ENCODE data around the genes OR2T5 and OR2T11.

DNA sequence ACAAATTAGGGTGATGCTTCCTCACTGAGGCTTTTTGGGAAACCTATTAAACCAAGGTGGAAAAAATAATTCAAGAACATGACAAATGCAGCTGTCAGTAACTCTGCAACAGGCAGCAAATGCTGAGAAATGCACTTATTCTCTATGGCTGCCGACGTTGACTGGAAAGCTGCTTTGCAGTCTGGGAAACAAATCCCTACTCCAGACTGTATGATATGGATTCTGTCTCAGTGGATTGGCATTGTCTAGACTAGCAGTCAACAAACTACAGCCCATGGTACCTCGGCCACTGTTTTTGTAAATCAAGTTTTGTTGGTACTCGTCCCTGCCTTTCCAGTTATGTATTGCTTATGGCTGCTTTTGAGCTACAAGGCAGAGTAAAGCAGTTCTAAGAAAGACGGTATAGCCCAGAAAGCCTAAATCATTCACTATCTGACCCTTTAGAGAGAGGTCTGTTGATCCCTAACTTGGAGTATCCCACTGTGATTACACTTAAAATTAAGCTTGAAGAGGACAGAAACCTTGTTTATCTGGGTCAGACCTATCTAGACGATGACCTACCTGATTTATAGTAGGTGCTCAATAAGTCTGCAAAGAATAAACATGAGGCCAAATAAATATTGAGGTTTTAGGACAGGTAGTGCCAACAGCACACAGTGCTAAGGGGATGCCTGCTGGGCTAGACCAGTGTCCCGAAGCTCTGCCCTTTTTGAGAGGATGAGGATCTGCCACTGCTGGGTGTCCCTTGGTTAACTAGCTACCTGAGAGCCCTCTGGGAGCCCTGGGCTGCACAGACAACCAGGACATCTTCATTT is 526.3 kb downstream of the SMYD3 start:
- RRBS: no CpG with 5 or more reads among the region's 7 CpGs

GRCh38 chr1:246120485-246121237 is 386.4 kb downstream of the SMYD3 start:
- RRBS: no CpG with 5 or more reads among the region's 4 CpGs

- RRBS: no CpG with 5 or more reads among the region's 26 CpGs
These were observed 11.9 kb downstream of the TFB2M start for GRCh38 chr1:246553866-246554862.

GRCh38 chr1:246591442-246592149 is 25.3 kb downstream of the CNST start:
- RRBS: no CpG with 5 or more reads among the region's 11 CpGs

- RRBS: 97% methylated on average over 2 of the region's 16 CpGs
These were observed 62.5 kb downstream of the SCCPDH start for GRCh38 chr1:246786515-246787204.

GRCh38 chr1:247104841-247105627 is 878 bp upstream of the ZNF669 start:
- RRBS: no CpG with 5 or more reads among the region's 19 CpGs

GRCh38 chr1:247111658-247112801 is 7.9 kb upstream of the ZNF669 start:
- RRBS: 8% methylated on average over 41 of the region's 94 CpGs

GRCh38 chr1:247133929-247134448 is 29.8 kb upstream of the ZNF669 start:
- RRBS: no CpG with 5 or more reads among the region's 7 CpGs

GRCh38 chr1:247150471-247151234 is 21.2 kb downstream of the ZNF124 start:
- RRBS: no CpG with 5 or more reads among the region's 5 CpGs

GRCh38 chr1:247207843-247208358 is 36.1 kb upstream of the ZNF124 start:
- RRBS: no CpG with 5 or more reads among the region's 4 CpGs

DNA sequence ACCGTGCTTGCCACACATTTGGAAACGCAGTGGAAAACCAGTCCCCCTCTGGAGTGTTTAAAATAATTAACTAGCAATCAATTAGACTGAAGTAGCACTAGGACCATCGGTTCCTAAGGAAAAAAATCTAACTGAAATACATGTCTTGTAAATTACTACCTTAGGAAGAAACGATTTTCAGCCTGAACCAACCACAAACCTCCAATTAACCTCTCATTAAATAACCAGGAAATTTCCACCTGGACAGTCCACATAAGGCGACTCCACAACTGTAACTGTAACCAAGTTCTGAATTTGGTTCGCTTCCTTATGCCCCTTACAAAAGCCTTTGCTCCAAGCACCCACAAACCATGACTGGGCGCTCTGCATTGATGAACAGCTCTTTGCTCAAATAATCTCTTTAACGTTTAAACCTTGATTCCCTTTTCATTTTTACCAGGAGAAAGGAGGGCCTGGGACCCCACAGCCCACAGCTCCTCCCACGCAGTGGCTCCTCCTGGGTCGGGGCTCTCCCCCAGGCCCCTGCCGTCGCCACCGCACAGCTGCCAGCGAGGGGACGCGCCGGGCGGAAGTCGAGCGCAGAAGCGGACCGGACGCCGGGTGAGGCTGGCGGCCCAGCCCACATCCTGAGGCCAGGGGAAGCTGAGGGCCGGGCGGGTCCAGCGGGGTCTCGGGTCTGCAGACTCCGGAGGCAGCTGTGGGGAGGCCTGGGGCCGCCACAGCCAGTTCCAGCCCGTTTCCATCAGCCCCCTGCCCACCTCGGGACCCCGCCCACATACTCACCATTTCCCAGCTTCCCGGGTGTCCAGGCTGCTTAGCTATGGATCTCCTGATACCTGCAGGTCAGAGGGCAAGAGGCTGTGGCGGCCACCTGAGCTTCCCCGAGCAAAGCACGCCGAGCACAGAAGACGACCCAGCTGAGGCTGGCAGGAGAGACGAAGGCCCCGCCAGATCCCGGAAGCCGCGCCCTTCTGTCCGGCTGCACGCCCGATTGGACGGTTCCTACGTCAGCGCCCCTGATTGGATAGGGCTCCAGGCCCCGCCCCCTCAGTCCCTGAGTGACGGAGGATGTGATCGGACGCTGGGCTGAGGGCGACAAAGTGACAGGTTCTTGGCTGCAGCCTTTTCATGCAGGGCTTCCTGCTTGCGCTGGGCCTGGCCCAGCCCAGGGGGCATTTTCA is 38.5 kb upstream of the ZNF124 start:
- RRBS: 3% methylated on average over 10 of the region's 57 CpGs

- RRBS: no CpG with 5 or more reads among the region's 16 CpGs
These were observed 21.5 kb downstream of the ZNF496 start for GRCh38 chr1:247309975-247310830.

- RRBS: 11% methylated on average over 3 of the region's 20 CpGs
These were observed 703 bp downstream of the ZNF496 start for GRCh38 chr1:247331076-247331252.

DNA sequence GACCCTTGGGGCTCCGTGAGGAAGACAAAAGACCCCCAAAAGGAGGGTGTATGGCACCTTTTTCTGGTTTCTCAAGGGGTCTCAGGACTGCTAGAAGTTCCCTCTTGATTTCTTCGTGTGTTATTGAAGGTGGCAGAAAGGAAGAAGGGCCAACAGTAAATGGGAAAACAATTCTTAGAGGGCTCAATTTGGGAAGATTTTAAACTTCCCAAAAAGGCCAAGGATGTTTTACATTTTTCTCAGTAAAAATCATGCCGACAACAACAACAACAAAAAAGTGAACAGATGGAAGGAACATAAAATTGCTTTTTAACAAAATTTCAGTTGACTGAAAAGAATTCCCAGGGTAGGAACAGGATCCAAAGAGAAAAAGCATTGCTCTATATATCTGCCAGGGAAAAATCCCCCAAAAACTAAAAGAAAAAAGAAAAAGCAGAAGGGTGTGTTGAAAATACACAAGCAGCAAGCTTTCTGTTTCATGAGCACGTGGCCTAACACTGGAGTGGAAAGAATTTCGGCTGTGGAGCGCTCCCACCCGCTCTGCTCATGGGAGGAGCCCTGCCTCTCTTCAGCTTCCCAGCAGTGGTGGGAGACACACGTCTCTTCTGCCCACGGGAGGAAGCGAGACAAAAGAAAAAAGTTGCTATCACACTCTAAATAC is 29.2 kb upstream of the ZNF496 start:
- RRBS: no CpG with 5 or more reads among the region's 10 CpGs

DNA sequence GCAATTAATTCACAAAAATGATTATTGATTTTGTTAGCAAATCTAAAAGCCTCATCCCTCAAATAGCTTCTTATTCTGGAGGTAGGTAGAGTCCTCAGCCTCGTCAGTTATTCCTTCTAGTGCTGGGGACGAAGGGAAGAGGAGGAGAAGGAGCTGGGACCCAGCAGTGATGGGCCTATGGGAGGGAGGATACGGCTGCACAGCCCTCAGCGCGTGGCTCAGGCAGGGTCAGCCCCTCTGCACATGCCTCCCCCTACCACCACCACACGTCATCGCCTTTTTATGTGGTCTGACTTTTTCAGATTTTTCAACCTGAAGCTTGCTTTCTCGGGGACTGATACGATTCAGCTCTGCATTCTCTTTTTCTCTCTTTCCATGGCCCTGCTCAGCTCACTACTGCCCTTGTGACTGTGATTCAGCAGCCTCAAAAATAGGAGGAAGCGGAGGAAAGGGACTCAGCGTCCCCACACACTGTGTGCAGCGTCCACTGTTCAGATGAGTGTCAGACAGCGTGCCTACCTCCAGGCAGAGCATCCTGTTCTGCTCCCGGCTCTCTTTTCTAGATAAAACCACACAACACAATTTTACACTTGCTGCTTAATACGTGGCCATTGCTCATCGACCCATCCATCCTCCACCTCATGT is 891 bp downstream of the OR2B11 start:
- RRBS: no CpG with 5 or more reads among the region's 16 CpGs

DNA sequence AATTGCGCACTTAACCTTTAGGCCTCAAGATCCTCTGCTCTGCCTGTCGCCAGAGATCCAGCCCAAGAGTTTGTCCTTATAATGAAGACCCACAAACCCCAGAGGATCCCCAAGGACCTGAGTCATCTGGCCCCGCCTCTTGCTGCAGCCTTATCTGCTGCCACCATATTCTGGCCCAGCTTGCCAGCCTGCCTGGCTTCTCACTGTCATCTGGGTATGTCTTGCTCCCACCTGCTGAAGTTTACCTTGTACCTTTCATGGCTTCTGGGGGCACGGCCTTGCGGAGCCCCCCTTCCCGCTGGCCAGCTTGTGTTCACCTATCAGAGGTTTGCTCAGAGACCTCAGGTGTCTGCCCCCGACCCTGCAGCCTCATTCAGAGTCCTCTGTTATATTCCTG is 1.7 kb upstream of the TRIM58 start:
- RRBS: no CpG with 5 or more reads among the region's 7 CpGs

GRCh38 chr1:248488212-248488673 is at the start of gene OR2T5:
Gene OR2T5 (plus strand): TSS chr1:248488589.
- RRBS: no CpG with 5 or more reads among the region's 6 CpGs

DNA sequence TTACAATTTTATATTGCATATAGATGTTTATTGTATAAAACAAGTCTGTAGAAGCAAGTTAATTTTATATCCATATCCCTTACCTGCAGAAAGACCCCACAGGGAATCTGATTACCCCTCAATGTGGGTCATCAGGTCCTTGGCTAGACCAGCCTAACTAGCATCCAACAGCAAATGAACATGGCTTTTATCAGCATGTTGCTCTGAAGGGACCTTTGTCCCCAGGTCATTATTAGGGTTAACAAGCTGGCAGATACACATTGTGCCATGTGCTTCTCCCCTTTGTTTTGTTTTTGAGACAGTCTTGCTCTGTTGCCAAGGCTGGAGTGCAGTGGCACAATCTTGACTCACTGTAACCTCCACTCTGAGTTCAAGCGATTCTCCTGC is at the start of gene OR2T11:
Gene OR2T11, minus strand, starts transcription at position 137 of the 387 bp plus-strand sequence.
- RRBS: no CpG with 5 or more reads among the region's 1 CpG

DNA sequence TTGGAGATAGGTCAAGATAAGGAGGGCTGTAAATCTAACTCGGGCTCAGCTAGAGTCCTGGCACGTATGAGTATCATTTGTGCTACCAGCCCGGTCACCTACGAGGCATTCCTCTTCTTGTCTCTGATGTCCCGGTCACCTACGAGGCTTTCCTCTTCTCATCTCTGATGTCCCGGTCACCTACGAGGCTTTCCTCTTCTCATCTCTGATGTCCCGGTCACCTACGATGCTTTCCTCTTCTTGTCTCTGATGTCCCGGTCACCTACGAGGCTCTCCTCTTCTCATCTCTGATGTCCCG is 23.0 kb downstream of the SH3BP5L start:
- RRBS: no CpG with 5 or more reads among the region's 13 CpGs

GRCh38 chr1:248837376-248837803 is 634 bp upstream of the ZNF672 start:
- RRBS: no CpG with 5 or more reads among the region's 6 CpGs